A172 (cell line): ENCODE data around the genes ALKBH5, SLC5A10 and EPN2.

GRCh38 chr17:18128726-18129514, 20.4 kb downstream of the MYO15A start:
- RAMPAGE, long total RNA: no peak

GRCh38 chr17:18138220-18138856, 29.8 kb downstream of the MYO15A start:
- RAMPAGE, long total RNA: no peak

DNA sequence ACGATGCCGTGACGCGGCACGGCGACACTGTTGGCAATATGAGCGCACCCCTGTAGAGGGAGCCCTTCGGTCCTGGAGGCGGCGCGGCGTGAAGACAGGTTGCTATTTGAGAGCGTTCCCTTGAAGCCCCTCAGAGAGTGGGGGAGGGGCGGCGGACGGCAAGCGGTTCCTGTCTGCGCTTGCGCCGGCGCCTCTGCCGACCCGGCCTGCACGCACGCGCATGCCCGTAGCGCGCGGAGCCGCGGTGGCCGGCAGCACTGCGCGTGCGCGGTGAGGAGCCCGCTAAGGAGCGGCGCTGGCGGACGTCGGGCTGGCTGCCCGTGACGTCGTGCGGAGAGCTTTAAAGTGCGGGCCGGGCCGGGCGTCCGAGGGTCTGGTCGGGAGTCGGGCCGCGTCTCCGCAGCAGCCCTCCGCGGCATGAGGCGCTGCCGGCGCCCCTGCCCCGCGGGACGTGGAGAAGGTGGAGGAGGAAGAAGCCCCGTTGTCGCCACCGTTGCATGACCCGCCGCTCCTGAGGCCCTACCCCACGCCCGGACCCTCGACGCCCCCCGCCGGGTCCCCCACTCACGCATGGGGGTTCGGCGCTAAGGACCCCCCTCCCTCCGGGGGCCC, at the start of gene ALKBH5:
Gene ALKBH5 (plus strand): TSS at position 273 of the 612 bp plus-strand sequence.
- RAMPAGE, long total RNA: no peak

GRCh38 chr17:18206589-18207037, 18.8 kb upstream of the LLGL1 start:
- RAMPAGE, long total RNA: no peak

GRCh38 chr17:18257013-18257827, 1.3 kb downstream of the FLII start:
- RAMPAGE, long total RNA: no peak

GRCh38 chr17:18257828-18258469, 589 bp downstream of the FLII start:
- RAMPAGE, long total RNA: no peak

GRCh38 chr17:18316032-18316714, 1.1 kb downstream of the SMCR8 start:
- RAMPAGE, long total RNA: no peak

GRCh38 chr17:18624934-18626188, 18.8 kb downstream of the TBC1D28 start:
- RAMPAGE, long total RNA: no peak

DNA sequence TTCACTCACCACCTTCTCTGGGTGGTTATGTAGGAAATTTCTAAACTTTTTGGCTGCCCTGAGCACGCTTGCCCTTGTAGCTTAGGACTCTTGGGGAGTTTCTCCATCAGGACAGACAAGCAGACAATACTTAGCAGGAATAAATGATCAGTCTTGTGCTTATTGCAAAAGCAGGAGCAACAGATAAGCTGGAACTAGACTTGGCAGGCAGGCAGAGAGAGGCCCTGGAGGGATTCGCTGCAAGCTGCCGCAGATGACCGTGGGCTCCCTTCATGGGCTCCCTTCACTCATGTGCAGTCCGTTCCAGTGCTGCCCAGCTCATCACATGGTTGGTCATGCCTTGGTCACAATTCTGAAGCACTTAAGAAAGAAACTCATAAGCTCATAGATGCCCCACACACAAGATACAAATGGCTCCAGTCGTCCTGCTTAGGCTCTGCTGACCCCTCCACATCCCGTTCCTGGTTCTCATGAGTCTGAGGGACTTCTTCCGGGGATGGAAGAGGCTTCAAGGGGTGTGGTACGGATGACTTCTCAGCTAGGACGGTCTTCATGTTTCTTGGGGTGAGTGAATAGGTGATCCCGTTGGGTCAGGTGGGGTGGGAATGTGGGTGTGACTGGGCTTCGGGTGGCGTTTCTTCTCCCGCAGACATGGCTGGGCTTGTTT, 2.3 kb upstream of the SLC5A10 start:
- RAMPAGE, long total RNA: no peak

DNA sequence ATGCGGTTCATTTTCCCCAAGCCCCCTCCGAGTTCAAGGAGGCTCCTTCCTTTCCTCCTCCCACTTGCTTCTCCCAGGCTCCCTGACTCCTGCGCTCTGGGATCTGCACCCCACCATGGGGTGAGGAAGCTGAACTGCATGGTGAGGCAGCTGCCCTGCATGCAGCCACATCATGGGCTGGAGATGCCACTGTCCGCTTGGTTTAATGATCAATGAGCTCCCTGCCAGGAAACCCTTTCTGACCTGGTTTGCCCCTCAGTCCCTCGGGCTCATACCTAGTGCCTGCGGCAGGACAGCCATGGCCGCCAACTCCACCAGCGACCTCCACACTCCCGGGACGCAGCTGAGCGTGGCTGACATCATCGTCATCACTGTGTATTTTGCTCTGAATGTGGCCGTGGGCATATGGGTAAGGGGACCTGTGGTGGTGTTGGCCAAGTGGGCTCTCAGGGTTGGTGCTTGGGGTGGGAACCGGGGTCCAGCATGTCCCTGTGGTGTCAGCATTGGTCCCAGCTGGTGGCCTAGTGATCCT, at the start of gene SLC5A10:
Gene SLC5A10 (plus strand): TSS at position 258 of the 532 bp plus-strand sequence.
- RAMPAGE, long total RNA: no peak

DNA sequence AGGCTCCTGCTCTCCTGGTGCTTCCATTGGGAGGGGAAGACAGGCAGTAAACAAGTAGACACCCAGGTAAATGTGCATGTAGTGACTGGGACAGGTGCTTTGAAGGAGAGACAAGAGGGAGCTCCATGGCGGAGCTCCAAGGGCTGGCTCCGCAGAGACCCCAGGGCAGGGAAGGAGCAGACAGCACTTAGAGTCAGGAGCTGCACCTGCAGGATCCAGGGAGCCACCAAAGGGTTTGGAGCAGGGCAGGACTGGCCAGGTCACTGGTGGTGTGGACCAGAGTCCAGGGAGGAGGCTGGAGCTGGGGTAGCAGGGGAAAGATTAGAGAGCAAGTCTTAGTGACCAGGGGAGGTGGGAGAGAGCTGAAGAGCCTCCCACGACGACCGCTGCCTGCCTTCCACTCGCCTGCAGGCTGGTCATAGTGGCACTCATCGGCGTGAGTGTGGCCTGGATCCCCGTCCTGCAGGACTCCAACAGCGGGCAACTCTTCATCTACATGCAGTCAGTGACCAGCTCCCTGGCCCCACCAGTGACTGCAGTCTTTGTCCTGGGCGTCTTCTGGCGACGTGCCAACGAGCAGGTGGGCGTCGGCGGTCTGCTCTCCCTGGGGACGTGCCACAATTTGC, 14.6 kb upstream of the FAM83G start:
- RAMPAGE, long total RNA: no peak

DNA sequence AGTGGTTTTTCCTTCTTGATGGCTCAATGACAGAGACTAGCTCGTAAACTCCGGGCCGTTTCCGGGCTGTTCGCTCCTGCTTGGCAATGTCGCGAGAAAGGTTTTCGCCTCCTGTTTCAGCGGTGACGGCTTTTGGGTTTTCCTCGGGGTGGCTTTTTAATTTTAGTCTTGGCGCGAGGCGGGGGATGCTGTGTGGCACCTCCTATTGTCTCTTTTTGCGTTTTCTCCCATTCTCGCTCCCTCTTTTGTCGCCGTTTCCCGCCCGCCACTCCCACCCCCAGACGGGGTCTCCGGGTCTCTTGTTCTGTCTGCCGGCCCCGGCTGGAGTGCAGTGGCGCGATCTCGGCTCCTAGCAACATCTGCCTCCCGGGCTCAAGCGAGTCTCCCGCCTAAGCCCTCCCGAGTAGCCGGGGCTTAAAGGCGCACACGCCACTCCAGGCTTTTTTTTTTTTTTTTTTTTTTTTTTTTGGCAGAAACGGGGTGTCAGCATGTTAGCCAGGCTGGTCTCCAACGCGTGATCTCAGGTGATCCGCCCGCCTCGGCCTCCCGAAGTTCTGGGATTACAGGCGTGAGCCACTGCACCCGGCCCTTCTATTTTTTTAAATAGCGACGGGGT, 15.5 kb upstream of the GRAP start:
- RAMPAGE, long total RNA: no peak

- RAMPAGE, long total RNA: no peak
Measured at GRCh38 chr17:19236979-19238039, at the start of gene EPN2. TSS of gene EPN2 (plus strand) at chr17:19237366.

- RAMPAGE, long total RNA: no peak
Measured at GRCh38 chr17:19263934-19264080, 26.6 kb downstream of the EPN2 start.

DNA sequence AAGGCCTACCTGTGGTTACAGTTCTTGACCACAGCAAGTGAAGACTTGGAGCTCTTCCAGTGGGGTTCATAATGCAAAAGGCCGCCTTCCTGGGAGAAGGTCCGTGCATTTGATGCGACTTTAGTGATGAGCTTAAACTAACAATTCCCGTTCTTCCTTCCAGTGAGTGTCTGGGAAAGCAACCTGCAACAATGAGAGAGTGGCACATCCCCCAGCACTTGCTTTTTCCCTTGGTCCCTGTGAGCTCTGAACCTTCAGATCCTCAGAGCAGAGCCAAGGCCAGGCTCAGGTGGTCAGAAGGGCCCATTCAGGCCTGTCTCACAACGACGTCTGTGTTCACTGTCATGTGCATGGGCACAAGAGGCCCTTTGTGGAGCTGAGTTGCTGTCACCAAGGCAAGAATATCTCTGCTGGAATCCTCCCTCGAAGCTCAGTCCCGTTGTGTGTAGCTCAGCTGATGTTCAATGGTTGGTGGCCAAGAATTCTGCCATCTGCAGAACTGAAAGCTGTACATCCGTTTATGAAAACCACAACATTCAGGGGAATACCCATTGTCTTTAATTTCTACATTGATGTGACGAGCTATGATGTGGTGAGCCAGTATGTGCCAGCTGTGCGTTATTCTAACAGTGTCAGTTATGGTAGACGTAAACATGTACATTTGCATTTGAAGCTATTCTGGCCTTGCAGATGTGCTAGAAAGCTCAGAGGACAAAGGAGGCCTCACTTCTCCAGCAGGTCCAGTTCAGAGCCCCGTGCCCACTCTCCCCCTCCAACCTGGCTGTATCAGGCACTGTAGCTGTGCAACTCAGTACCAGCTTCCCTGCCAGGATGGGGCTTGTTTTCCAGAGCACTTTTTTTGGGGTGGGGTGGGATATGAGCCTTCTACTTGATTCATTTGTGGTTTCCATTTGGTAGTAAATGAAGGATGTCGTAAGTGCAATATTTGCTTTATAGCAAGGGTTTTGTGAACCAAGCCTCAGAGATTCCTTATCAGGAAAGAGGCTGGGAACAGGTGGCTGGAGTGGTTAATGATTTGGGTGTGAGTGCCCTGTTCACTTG, 56.3 kb downstream of the B9D1 start:
- RAMPAGE, long total RNA: no peak

DNA sequence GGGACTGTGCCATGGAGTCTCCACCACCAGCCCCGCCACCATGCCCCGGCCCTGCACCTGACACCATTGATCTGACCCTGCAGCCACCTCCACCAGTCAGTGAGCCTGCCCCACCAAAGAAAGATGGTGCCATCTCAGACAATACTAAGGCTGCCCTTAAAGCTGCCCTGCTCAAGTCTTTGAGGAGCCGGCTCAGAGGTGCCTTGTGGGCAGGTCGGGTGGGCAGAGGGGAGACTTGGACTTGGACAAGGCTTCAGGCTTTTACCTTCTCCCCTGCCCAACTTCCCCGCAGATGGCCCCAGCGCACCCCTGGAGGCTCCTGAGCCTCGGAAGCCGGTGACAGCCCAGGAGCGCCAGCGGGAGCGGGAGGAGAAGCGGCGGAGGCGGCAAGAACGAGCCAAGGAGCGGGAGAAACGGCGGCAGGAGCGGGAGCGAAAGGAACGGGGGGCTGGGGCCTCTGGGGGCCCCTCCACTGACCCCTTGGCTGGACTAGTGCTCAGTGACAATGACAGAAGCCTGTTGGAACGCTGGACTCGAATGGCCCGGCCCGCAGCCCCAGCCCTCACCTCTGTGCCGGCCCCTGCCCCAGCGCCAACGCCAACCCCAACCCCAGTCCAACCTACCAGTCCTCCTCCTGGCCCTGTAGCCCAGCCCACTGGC, 3.3 kb downstream of the MAPK7 start:
- RAMPAGE, long total RNA: no peak

- RAMPAGE, long total RNA: no peak
Measured at GRCh38 chr17:19397672-19397871, 10.6 kb upstream of the MFAP4 start.

DNA sequence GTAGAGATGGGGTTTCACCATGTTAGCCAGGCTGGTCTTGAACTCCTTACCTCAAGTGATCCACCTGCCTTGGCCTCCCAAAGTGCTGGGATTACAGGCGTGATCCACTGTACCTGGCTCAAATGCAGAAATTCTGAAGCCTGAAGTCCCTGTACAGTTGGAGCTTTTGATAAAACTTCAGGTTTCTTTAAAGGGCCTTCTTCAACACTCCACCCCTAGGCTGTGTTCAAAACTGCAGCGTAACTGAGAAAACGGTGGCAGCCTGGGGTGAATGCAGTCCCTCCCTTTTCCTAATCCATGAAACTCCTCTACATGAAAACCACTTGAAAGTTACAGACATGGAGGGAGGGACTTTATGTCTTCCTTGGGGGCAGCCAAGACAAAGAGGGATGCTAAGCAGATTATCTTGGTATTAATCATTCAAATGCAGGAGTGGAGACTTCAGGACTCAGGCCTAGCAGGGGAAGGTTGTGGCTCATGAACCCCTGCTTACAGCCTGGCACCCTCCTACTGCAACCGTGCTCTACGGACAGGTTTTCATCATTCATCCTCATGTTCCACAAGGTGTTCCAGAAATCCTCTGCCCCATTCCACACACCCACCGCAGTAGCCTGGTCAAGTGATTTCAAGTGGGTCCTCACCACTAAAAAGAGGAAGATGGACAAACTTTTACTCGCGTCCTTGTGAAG, 46.8 kb downstream of the RNF112 start:
- RAMPAGE, long total RNA: no peak

DNA sequence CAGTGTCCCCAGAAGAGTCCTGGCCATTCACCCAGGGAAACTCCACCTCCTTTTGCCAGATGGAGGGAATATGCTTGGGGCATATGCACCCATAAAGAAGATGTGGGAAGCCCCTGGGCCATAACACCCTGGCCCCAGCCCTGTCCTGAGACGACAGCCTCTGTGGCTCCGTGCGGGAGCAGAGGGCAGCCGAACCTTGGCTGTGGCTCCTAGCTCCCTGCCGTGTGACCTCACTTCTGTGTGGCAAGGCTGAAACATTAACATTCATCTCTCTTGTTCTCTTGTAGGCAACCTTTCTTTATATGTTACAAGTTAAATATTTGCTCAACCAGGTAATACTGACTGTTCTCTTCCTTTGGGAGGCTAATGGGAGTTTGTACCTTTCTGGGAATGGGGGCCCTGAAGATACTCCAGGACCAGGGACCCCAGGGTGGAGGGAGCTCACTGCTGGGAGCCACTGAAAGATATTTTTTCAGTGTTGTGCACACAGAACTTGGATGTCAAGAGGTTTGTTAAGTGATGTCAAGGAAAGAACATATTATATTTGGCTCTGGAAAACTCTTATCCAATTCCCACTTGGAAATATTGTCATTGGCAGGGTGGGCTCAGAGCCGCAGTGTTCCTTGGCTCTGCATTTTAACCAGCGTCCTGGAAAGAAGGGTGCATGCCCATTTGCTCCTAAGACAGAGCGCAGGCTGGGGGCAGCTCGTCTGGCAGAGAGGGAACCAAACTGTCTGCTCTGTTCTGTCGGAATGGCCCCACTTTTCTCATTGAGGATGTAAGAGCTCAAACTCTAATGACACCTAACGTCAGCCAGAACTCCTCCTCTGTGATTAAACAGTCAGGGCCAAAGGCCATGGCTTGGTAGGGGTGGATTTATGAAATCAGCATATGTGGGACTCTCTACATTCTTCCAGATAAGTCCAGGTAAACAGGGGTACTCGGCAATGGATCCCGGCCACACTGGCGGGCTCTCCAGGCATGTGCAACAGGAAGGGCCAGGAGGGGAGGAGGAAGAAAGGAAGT, 17.8 kb downstream of the SLC47A1 start:
- RAMPAGE, long total RNA: no peak

GRCh38 chr17:19642620-19642840, 6.0 kb upstream of the ALDH3A2 start:
- RAMPAGE, long total RNA: no peak